SJCRH30 (cell line): ENCODE measurements around the genes RPS3A, SH3D19 and FHDC1.

- RAMPAGE, long total RNA, result start-site peak on the plus strand at chr4:151099619-151099643, 51,350 and 6,273 reads in 2 replicates
Observed at GRCh38 chr4:151099361-151100545, at the start of gene RPS3A. RPS3A (plus strand) TSS chr4:151099628.

- RAMPAGE, long total RNA, result no peak
Observed at GRCh38 chr4:151293756-151294430, 16.9 kb downstream of the PRSS48 start.

GRCh38 chr4:151323098-151323430 lies 2.3 kb downstream of the SH3D19 start:
- RAMPAGE, long total RNA, result no peak

GRCh38 chr4:151325400-151326203 lies at the start of gene SH3D19:
SH3D19 (minus strand) TSS chr4:151325605.
- RAMPAGE, long total RNA, result no peak

DNA sequence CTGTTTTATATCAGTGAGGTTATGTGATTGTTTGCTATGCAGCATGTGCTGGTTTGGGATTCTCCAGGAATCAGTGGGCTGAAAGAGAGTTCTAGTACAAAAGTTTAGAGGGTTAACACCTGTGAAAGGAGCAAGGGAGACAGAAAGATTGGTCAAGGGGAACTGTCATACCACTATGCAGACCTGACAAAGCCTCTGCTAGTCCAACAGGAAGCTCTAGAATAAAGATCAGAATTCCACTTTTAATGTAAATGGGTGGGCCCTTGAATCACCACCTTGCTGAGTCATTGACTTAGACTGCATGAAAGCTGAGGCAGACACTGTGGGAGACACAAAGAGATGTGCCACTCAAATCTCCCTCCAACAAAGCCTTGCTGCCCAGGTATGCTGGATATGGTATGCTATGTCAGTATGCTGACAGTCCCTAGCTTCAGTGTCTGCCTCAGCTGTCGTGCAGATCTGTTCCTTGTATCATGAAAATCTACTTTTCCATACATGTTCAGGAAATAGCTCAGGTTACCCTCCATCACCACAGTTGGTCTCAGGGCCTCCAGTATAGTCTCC lies 6.2 kb upstream of the SH3D19 start:
- RAMPAGE, long total RNA, result no peak

DNA sequence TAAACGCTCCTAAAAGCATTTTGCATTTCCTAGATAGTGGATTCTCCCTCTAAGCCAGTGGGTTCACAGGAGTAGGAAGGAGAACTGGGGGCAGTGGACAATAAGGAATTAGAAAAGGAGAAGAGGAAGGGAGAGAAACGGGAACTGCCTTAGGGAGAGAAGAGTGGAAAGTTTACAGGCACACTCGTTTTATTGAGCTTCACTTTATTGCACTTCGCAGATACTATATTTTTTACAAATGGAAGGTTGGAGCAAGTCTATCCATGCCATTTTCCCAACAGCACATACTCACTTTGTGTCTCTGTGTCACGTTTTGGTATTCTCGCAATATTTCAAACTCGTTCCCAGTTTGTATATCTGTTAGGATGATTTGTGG lies 22.6 kb upstream of the SH3D19 start:
- RAMPAGE, long total RNA, result no peak

GRCh38 chr4:151432589-151433698 lies 24.0 kb downstream of the FHIP1A start:
- RAMPAGE, long total RNA, result no peak

DNA sequence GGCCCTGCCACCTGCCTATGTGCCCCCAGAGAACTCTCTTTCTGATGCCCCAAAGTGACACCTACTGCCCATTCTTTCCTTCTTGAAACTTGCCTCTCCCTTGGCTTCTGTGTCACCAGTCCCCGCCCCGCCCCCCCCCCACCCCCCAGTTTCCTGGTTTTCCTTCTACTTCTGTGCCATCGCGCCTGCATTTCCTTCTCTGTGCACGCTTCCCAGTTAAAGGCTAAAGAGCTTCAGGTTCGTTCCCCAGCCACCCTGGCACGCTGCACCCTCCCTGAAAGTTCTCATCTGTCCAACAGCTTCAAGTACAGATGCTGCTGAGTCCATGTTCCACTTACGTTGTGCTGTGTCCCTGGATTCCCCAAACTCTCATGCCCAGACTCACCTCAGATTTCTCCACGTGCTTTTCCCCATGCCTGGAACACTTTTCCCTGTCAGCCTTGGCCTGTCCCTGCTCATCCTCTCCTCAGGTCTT lies 74.2 kb downstream of the GATB start:
- RAMPAGE, long total RNA, result no peak

GRCh38 chr4:151729798-151730953 lies 30.6 kb downstream of the GATB start:
- RAMPAGE, long total RNA, result no peak

DNA sequence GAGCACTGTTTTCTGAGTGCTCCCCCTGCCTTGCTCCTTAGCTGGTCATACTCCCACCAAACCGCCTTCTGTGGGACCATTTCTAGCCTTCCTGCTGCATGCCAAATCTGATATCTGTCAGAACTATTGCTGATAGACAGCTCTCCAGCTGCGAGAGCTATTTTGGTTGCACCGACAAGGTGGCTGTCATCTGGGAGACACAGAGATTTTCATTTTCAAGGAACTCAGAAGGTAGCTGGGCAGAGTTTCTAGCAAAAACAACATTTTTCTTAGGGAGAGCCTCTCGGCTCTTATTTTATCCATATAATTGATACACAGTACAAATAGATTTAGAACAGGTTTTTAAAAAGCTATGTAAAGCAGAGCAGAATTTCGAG lies 2.6 kb upstream of the GATB start:
- RAMPAGE, long total RNA, result no peak

DNA sequence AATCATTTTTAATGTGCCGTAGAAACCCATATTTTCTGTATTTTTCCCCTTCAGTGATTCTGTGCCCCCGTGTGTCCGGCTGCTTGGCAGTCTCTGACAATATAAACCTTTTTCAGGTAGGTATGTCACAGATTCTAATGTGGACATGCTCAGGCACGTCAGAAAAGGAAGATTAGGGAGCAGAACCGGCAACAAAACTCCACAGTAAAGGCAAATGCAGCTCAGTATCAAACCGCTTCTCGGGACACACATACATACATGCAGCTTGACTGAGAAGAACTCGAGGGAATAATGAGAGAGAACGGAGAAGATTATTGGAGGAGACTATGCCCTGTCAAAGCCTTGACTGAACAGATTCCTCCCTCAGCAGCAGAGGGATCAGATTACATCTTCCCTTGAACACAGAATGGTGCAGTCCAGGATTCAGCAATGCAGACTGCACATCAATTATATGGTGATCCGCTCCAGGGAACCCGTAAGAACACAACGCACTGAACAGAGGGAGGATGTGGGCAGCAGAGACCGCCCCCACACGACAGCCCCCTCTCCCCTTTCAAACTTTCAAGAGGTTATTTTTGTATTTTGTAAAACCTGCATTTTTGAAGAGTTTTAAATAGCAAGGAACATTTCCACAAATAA lies 183.3 kb downstream of the FBXW7 start:
- RAMPAGE, long total RNA, result no peak

GRCh38 chr4:152532096-152533166 lies 3.5 kb downstream of the FBXW7 start:
- RAMPAGE, long total RNA, result no peak

- RAMPAGE, long total RNA, result no peak
Observed at GRCh38 chr4:152643300-152643695, 36.5 kb downstream of the TMEM154 start.

GRCh38 chr4:152779264-152779371 lies 412 bp downstream of the TIGD4 start:
- RAMPAGE, long total RNA, result no peak

GRCh38 chr4:152802601-152803239 lies 23.0 kb downstream of the ARFIP1 start:
- RAMPAGE, long total RNA, result no peak

DNA sequence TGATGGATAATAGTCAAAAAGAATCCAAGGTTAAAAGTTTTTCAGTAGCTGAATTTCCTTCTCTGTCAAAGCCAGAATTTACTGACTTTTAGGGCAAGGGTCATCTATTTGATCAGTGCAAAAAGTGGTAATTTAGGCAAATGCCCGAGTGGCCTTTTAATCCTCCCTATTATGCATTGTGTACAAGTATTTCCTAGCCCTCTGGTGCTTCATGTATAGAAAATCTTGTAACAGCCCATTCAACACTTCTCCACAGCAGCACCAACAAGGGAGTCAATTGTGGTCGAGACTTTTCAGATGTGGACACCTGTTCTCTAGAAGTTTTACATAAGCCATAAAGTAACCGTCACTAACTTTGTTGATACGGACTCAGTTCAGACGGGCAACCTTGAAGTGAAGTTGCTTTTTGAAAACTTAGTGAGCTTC lies 51.0 kb upstream of the FHDC1 start:
- RAMPAGE, long total RNA, result no peak

- RAMPAGE, long total RNA, result no peak
Observed at GRCh38 chr4:152935646-152936499, at the start of gene FHDC1. FHDC1 (plus strand) TSS chr4:152936323.

DNA sequence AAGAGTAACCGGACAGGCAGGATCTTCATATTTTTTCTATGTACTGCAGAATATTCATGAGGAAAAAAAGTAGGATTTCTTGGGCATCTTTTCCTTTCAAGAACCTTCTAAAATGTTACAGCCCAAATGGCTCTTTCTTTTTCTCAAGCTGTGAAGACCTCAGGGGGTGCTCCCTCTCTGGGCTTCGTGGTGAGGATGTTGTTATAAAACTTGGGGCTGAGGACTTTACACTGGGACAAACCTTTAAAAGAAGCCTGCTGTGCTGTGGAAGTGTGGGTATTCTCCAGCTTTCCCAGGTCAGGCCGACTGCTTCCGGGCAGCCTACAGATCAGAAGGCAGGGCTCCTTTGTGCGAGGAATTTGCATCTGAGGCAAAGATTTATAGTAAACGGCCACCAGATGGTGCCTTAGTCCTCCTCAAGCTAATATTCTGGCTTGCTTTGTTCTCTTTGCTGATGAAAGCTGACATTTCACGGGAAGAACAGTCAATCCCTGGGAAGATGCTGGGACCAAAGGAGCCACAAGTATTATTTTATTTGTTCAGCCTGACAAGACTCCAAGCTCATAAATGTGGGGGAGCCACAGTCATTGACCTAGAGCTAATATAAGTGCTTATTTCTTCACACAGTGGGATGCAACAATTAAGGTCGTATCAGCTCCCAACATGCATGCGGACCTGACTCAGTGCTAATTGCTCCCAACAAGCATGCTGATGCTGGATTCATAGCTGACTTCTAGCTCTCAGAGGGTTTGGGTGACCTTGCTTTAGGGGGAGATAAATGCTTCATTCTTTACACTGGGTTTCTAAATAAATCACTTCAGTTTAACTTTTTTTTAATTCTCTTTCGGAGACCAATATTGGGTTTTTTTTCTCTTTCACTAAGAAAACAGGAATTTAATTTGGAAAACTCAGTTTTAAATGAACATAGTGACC lies 120.8 kb upstream of the TRIM2 start:
- RAMPAGE, long total RNA, result no peak

GRCh38 chr4:153151981-153152792 lies 52.1 kb upstream of the TRIM2 start:
- RAMPAGE, long total RNA, result no peak

- RAMPAGE, long total RNA, result no peak
Observed at GRCh38 chr4:153204048-153204334, 252 bp upstream of the TRIM2 start.